ENCODE results near the gene USF3.

- PRO-cap, 3 experiments, result peak in 1 of 3 experiments; most common plus-strand start chr3:113248306 (in 1)
- RAMPAGE, long total RNA, 2 experiments, result no peak in any of the 2 experiments
- RRBS, result no CpG with 5 or more reads among the region's 7 CpGs
These were observed 36.8 kb downstream of the BOC start for GRCh38 chr3:113248121-113248554.

DNA sequence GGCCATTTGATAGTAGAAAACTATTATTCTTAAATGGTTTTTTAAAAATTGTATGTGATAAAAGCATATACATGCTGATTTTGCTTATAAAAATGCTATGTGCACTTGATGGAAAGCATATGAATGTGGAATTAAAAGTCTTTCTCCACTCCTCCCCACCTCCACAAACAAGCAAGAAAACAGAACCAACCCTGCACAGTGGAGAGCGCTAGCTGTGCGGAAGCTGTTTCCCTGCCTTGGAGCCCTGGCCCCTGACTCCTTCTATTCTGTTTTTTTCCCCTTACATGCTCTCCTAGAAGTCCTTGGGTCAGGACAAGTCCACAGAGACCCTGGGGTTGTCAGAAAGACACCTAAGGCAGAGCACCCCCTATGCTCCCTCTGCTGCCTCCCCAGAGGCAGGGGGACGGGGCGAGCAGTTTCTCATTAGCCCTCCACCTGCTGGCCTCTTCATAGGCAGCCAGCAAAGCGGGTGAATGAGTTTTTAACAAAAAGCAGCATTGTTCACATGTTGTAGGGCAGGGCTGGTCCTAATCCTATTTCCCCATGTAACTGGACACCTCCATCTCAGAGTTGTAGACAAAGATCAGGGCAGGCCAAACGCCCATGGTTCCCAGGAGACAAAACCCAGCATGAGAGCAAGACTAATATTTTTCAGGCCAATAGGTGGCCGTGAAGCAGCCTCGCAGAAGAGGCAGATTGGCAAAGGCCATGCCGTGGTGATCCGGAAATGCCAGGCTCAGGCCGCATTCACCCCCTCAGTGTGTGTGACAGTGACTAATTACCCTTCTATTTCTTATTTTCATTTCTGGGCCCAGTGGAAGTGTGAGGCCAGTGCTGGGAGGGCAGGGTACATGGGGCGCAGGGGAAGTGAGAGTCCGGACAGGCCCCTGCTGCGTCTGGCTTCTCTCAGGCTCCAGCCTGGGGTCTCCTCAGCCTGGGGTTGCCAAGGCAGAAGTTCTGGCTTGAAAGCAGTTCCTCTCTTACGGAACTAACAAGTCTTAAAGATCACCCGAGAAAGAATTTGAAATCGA lies 64.5 kb downstream of the BOC start:
- PRO-cap, 3 experiments, result peak in 1 of 3 experiments; most common plus-strand start position 194 of the sequence (in 1)
- RAMPAGE, long total RNA, 2 experiments, result no peak in any of the 2 experiments
- RRBS, result no CpG with 5 or more reads among the region's 17 CpGs

GRCh38 chr3:113625774-113626135 lies 70.7 kb downstream of the USF3 start:
- PRO-cap, 3 experiments, result no peak in any of the 3 experiments
- RAMPAGE, long total RNA, 2 experiments, result no peak in any of the 2 experiments
- RRBS, result no CpG with 5 or more reads among the region's 11 CpGs

GRCh38 chr3:113677088-113677572 lies 19.3 kb downstream of the USF3 start:
- PRO-cap, 3 experiments, result no peak in any of the 3 experiments
- RAMPAGE, long total RNA, 2 experiments, result no peak in any of the 2 experiments
- RRBS, result no CpG with 5 or more reads among the region's 5 CpGs

GRCh38 chr3:113695260-113695781 lies 1.1 kb downstream of the USF3 start:
- PRO-cap, 3 experiments, result peak in 2 of 3 experiments; most common plus-strand start chr3:113695677 (in 2)
- RAMPAGE, long total RNA, 2 experiments, result no peak in any of the 2 experiments
- RRBS, result no CpG with 5 or more reads among the region's 7 CpGs

DNA sequence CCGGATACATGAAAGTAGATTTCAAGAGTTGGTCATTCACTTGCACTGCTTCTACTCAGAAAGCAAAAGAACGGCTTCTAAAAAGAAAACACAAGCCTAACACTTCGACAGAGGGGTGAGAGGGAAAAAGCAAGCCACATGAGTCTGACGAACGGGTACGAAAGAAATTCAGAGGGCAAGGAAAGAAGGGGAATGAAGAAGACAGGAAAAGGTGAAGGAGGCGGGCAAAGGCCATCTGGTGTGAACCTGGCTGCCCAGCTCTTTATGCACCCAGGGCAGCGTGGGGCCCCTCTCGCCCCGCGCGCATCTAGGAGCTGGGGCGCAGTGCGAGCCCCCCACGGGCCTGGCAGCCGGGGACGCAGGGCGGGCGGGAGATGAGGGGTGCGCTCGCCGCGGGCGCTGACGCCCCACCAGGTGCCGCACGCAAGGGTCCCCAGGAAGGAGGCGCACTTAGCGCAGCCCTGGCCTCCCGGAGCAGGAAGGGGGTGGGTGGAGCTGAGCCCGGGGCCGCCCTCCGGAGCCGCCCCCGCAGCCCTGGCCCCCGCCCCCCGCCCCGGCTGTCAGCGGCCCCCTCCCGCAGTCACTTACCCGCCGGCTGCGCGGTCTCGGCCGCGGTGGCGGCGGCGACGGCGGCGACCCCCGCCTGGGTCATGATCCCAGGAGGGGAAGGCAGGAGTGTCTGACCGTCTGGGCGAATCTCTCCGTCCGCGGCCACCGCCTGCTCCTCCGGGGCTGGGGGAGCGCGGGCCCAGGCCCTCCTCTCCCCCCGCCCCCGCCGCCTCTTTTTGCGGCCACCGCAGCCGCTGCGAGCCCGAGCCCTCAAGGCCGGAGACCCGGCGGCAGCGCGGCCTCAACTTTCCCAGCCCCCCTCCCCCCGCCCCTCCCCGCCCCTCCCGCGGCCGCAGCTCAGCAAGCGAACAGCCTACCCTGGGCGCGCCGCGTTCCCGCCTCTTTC lies at the start of gene USF3:
Gene USF3, minus strand, starts transcription at position 861 of the 955 bp plus-strand sequence.
- PRO-cap, 3 experiments, result peak in 3 of 3 experiments; most common plus-strand start position 107 of the sequence (in 2); most common minus-strand start position 478 of the sequence (in 2)
- RAMPAGE, long total RNA, 2 experiments, result start-site peak on the minus strand in 1 of 2 experiments, centred at position 714 of the sequence, 58 reads per replicate
- RRBS, result 3% methylated on average over 17 of the region's 87 CpGs

DNA sequence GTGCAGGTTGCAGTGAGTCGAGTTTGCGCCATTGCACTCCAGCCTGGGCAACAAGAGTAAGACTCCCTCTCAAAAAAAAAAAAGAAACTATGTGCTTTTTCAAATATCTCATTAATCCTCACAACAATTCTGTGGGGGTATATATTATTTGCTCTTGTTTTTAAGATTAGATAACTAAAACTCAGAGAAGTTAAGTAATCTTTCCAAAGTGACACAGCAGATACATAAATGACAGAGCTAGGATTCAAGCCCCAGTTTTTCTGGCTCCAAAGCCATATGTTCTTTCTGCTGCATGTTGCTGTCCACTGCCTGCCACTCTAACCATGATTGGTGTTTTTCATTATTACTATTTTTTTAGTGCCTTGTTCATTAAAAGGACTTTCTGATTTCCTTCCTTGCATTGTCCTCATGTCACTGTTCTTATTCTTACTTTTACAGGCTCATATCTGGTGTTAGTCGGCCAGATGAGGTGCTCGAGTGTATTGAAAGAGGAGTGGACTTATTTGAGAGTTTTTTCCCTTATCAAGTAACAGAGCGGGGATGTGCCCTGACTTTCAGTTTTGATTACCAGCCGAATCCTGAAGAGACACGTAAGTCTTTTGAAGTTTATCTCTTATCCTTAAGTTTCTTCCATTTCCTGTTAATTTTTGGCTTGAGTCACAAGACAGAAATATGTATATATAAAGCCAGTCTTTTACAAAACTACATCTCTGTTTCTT lies 23.1 kb downstream of the QTRT2 start:
- PRO-cap, 3 experiments, result no peak in any of the 3 experiments
- RAMPAGE, long total RNA, 2 experiments, result no peak in any of the 2 experiments
- RRBS, result no CpG with 5 or more reads among the region's 7 CpGs

- PRO-cap, 3 experiments, result no peak in any of the 3 experiments
- RAMPAGE, long total RNA, 2 experiments, result no peak in any of the 2 experiments
- RRBS, result no CpG with 5 or more reads among the region's 9 CpGs
These were observed 36.0 kb downstream of the QTRT2 start for GRCh38 chr3:114092474-114092974.

- PRO-cap, 3 experiments, result no peak in any of the 3 experiments
- RAMPAGE, long total RNA, 2 experiments, result no peak in any of the 2 experiments
- RRBS, result no CpG with 5 or more reads among the region's 6 CpGs
These were observed 22.5 kb downstream of the ZNF80 start for GRCh38 chr3:114214619-114215624.

DNA sequence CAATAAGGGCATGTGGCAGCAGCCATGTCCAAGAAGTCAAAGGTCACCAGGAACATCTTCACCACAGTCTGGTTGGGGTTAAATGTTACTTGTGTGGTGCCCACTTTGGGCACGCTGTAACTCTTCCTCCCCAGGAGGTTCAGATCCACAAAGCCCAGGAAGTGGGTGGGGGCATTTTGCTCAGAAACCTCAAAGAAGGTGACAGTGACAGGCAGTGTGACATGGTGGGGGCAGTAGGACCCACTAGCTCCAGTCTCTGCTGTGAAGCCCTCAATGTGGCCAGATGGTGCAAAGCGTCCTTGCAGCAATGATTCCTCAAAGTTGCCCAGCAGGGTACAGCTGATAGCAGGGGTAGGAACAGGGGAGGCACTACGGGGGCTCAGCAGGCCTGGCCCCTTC lies 5.7 kb downstream of the ZNF80 start:
- PRO-cap, 3 experiments, result no peak in any of the 3 experiments
- RAMPAGE, long total RNA, 2 experiments, result no peak in any of the 2 experiments
- RRBS, result no CpG with 5 or more reads among the region's 3 CpGs

GRCh38 chr3:114291201-114291922 lies 2.5 kb upstream of the TIGIT start:
- PRO-cap, 3 experiments, result no peak in any of the 3 experiments
- RAMPAGE, long total RNA, 2 experiments, result no peak in any of the 2 experiments
- RRBS, result no CpG with 5 or more reads among the region's 16 CpGs

DNA sequence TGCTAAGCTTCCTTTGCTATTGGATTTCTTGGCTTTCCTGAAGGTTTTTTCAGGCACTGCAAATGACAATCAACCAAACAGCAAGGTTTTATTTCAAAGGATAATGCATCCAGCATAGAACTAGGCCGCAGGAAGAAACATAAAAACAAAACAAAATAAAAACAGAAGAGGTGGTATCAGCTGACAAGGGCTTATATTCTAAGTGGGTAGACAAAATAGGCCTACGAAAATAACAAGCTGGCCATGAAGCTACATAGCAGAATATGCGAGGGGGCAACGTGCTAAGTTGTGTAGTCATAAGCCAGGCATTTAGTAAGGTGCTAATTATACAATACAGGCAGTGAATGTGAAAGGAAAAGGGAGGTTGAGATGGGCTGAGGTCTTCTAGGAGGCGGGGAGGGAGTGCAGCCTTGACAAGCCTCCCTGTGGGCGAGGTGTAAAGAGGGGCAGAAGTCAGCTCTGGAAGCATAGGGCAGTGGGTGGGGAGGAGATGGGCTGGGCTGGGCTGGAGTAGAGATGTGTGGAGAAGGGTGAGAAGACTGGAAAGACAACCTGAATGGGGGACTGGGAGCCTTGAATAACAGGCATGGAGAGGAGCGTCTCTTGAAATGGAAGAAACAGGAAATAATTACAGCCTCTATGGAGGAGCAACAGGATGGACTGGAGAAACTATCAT lies 1.1 kb downstream of the TIGIT start:
- PRO-cap, 3 experiments, result no peak in any of the 3 experiments
- RAMPAGE, long total RNA, 2 experiments, result no peak in any of the 2 experiments
- RRBS, result no CpG with 5 or more reads among the region's 7 CpGs

DNA sequence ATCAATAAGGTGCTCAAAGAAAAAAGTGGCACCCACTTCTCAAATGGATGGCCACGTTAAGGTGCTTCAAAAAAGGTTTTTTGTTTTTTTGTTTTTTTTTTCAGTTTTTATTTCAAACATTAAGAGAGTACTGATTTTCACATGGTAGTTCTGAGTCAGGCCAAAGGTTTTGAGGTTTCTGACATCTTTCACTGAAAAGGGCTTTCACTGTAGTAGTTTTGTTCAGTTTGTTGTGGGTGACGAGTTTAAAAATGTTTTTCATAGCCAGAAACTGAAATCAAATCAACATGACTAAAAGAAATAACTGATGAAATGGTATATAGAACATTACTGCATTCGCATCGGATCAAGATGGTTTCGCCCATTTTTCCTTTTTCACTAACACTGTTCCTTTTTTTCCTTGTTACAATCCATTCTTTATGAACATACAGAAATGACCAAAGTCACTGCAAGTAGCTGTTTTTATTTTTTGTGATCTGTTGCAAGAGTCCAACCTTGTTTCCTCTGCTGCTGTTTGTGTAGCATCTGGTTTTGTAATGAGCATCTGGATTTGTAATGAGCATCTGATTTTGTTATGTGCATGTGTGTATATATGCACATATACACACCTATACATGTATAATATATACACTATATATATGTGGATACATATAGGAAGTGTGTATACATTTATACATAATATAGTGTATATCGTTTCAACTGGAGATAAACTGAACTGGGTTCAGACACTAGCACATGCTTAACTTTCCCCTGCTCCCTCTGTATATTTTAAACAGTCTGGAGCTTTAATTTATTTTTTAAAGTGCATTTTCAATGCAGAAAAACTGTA lies 22.3 kb downstream of the TIGIT start:
- PRO-cap, 3 experiments, result no peak in any of the 3 experiments
- RAMPAGE, long total RNA, 2 experiments, result no peak in any of the 2 experiments
- RRBS, result no CpG with 5 or more reads among the region's 6 CpGs

DNA sequence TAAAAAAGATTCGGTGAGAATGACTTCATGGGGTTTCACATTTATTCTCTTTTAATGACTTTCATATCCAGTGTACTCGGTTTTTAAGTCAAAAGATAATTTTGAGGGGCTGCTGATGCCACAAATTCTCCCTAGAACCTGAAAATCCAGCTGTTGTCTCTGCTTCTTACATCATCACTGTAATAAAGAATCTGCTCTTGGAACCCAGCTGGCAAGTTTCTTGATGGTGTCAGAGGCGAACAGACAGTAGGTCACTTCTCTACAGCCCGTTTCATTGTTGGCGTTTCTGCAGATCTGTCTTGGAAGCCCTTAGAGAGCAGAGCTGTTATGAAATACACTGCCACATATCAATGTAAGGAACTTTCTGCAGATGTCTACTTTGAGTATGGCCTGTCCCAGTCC lies 99.8 kb downstream of the TIGIT start:
- PRO-cap, 3 experiments, result no peak in any of the 3 experiments
- RAMPAGE, long total RNA, 2 experiments, result no peak in any of the 2 experiments
- RRBS, result no CpG with 5 or more reads among the region's 5 CpGs

- PRO-cap, 3 experiments, result peak in 1 of 3 experiments; most common minus-strand start chr3:114406434 (in 1)
- RAMPAGE, long total RNA, 2 experiments, result no peak in any of the 2 experiments
- RRBS, result no CpG with 5 or more reads among the region's 3 CpGs
These were observed 112.5 kb downstream of the TIGIT start for GRCh38 chr3:114406309-114406660.

DNA sequence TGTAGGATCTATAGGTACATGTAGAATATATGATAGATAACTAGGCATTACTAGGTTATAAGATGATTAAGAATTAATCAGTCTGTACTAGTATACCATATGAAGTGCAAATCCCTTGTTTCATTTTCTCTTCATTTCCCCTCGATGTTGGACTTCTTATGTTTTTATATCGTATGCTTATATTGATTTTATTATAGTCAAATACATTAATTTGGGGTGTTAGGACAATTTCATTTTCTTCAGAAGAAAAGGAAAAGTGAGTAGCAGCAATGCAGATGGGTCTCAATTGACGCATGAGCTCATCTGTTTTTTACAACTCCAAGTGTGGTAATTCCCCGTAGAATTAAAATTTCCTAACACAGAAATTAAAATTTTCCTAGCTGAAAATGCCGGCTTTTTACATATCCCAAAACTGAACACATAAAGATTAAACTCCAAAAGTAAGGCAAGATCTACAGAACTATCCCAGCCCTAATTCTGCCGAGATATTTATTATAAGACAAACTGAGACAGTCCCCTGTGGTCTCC lies 419.2 kb downstream of the TIGIT start:
- PRO-cap, 3 experiments, result no peak in any of the 3 experiments
- RAMPAGE, long total RNA, 2 experiments, result no peak in any of the 2 experiments
- RRBS, result no CpG with 5 or more reads among the region's 6 CpGs

GRCh38 chr3:114718384-114718596 lies 424.5 kb downstream of the TIGIT start:
- PRO-cap, 3 experiments, result no peak in any of the 3 experiments
- RAMPAGE, long total RNA, 2 experiments, result no peak in any of the 2 experiments
- RRBS, result no CpG with 5 or more reads among the region's 4 CpGs

GRCh38 chr3:115109950-115110522 lies 37.1 kb downstream of the ZBTB20 start:
- PRO-cap, 3 experiments, result no peak in any of the 3 experiments
- RAMPAGE, long total RNA, 2 experiments, result no peak in any of the 2 experiments
- RRBS, result no CpG with 5 or more reads among the region's 11 CpGs

DNA sequence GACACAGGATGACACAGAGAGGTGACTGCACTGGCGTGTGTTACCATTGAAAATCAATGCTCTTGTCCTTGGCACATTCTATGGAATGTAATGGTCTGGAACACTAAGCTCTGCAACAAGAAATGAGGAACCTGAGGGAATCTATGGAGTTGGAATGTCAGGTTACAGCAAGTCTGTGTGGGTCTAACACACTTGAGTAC lies 772.5 kb upstream of the LSAMP start:
- PRO-cap, 3 experiments, result no peak in any of the 3 experiments
- RAMPAGE, long total RNA, 2 experiments, result no peak in any of the 2 experiments
- RRBS, result no CpG with 5 or more reads among the region's 1 CpG

DNA sequence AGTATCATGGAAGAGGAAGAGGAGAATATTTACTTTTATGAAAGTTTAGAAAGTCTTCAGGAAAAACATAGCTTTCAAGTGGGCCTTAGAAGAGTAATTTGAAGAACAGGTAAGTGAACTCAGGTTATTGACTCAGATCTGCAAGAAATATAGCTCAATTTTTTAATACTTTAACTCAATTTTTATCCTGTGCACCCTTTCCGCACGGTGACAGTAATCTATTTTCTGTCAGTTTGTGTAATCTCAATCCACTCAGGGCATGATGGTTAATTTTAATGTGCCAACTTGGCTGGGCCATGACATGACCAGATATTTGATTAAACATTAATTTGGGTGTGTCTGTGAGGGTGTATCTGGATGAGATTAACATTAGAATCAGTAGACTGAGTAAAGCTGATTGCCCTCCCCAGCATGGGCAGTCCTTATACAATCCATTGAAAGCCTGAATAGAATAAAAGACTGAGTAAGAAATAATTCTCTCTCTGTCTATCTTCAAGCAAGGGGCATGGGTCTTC lies 433.6 kb downstream of the IGSF11 start:
- PRO-cap, 3 experiments, result no peak in any of the 3 experiments
- RAMPAGE, long total RNA, 2 experiments, result no peak in any of the 2 experiments
- RRBS, result no CpG with 5 or more reads among the region's 2 CpGs